HCT116 (cell line): ENCODE measurements around the gene CHERP.

GRCh38 chr19:16542359-16542767 is at the start of gene CHERP:
Gene CHERP, minus strand, starts transcription at chr19:16542437.
- RRBS = 1% methylated on average over 31 of the region's 60 CpGs

GRCh38 chr19:16543110-16543528 is 882 bp upstream of the CHERP start:
- RRBS = no CpG with 5 or more reads among the region's 9 CpGs

DNA sequence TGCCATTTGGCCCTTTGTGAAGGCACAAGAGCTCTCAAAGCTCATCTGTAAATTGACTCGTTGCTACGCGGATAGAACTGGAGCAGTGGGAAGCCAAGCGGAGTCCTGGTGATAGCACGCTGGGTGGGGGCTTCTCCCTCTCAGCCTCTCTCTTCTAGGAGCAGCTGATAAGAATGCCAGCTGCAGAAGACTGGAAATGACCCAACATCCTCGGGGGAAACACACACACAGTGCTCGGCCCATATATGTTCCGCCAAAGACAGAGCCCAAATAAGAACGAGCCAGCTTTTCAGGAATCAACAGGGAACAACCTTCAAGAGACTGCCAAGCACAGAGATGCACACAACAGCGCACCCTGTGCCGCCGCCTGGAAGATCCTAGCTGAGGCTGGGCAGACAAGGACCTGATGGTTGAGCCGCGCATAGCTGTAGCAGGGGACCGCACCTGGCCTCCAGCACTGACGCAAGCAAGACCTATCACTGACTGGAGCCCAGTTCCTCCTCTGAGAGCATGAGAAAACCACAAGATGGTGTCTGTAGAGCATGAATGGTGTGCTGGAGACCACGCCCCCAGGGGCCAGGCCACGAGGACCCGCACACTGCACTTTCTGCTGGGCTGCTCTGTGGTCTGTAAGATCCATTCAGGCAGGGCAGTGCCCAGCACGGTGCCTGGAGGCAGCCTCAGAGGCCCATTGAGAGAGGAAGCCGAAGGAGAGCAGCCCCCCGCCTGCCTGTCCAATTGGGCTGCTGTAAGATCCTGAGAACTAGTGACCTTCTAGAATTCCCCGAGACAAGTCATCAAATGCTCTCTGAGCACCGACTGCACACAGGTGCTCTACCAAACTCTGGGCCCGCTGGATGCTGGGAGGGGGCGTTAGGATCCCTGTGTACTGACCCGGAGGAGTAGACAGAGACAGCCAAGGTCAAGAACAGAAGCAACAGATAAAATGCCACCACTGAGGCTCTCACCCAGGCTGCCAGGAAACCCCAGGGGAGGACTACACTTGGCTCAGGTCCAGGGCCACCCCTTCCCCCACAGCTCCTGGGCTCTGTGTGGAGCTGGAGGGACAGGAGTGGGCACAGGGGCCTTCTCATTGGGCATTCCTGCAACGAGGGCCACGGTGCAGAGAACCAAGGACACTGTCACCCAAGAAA is 16.3 kb upstream of the SLC35E1 start:
- RRBS = no CpG with 5 or more reads among the region's 29 CpGs

- RRBS = no CpG with 5 or more reads among the region's 10 CpGs
These were observed 20.2 kb downstream of the MED26 start for GRCh38 chr19:16607786-16608141.

GRCh38 chr19:16626692-16627560 is 1.1 kb downstream of the MED26 start:
- RRBS = no CpG with 5 or more reads among the region's 30 CpGs

DNA sequence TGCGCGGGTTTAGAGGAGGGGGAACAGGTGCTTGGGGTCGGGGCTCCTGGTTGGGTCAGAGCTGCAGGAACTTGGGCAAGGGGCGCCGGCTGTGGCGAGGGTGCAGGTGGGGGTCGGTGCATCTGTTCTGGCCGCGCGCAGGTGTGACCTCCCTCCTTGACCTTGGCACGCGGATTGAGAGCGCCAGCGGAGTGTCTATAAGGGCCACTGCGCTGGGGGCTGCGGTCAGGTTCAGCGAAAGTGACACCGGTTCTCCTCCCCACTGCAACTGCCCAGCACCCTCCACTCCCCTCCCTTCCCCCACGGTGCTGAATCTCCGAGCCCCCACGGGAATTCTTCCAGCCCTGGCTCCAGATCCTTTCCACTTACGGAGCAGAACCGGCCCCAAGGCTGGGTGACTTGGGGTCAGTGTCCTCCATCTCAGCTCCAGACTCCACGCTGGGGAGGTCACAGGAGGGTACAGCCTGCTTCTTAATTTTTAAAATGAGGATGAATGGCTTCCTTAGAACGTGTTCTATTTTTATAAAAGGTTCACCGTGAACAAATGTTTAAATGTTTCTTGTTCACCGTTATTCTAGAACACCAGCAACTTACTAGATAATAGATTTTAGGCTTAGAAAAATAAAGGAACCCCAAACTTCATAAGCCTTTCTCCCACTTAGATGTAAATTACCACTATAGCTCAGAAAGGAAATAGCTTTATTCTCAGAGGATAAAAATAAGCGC is 797 bp downstream of the TMEM38A start:
- RRBS = no CpG with 5 or more reads among the region's 28 CpGs

- RRBS = no CpG with 5 or more reads among the region's 7 CpGs
These were observed 7.8 kb downstream of the SIN3B start for GRCh38 chr19:16836959-16837494.

- RRBS = 90% methylated on average over 5 of the region's 22 CpGs
These were observed 17.7 kb downstream of the SIN3B start for GRCh38 chr19:16846738-16847362.

DNA sequence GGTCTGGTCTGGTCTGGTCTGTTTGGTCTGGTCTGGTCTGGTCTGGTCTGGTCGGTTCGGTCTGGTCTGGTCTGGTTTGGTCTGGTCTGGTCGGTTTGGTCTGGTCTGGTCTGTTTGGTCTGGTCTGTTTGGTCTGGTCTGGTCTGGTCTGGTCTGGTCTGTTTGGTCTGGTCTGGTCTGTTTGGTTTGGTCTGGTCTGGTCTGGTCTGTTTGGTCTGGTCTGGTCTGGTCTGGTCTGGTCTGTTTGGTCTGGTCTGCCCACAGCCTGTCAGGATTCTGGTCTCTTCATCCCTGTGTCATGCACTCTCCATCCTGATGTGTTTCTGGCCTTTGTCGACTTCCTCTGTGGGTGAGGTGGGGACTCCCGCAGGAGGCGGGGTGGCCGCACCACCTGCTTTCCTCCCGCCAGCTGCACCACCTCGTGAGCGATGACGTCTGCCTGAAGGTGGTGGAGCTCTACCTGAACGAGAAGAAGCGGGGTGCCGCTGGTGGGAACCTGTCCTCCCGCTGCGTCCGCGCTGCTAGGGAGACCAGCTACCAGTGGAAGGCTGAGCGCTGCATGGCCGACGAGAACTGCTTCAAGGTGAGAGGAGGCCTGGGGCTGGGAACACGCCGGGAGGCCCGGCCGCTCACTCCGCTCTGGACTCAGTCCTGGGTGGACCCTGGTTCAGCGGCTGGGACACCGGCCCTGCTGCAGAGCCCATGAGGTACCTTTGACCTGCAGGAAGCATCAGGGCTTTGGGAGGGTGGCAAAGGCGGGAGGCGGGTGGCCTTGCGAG is 13.0 kb upstream of the F2RL3 start:
- RRBS = 95% methylated on average over 5 of the region's 31 CpGs

- RRBS = 93% methylated on average over 11 of the region's 66 CpGs
These were observed 1.4 kb downstream of the F2RL3 start for GRCh38 chr19:16889862-16890950.

DNA sequence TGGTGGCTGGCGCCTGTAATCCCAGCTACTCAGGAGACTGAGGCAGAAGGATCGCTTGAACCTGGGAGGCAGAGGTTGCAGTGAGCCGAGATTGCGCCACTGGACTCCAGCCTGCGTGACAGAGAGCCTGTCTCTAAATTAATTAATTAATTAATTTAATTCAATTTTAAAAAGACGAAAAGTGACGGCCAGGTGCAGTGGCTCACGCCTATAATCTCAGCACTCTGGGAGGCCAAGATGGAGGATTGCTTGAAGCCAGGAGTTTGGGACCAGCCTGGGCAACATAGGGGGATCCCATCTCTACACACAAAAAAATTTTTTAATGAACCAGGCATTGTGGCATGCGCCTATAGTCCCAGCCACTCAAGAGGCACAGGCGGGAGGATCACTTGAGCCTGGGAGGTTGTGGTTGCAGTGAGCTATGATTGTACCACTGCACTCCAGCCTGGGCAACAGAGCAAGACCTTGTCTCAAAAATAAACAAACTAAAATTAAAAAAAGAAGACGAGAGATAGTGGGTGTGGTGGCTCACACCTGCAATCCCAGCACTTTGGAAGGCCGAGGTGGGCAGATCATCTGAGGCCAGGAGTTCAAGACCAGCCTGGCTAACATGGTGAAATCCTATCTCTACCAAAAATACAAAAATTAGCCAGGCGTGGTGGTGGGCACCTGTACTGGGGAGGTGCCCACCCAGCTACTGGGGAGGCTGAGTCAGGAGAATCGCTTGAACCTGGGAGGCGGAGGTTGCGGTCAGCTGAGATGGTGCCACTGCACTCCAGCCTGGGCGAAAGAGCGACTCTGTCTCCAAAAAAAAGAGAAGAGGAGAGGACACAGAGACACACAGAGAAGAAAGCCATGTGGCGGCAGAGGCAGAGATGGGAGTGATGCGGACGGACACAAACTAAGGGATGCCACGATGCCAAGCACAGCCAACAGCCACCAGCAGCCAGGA is 2.4 kb downstream of the F2RL3 start:
- RRBS = no CpG with 5 or more reads among the region's 22 CpGs

GRCh38 chr19:17079080-17079545 is 3.5 kb downstream of the MYO9B start:
- RRBS = no CpG with 5 or more reads among the region's 12 CpGs

GRCh38 chr19:17090476-17091286 is 15.1 kb downstream of the MYO9B start:
- RRBS = no CpG with 5 or more reads among the region's 16 CpGs

- RRBS = no CpG with 5 or more reads among the region's 22 CpGs
These were observed 27.5 kb upstream of the USE1 start for GRCh38 chr19:17187450-17188214.

DNA sequence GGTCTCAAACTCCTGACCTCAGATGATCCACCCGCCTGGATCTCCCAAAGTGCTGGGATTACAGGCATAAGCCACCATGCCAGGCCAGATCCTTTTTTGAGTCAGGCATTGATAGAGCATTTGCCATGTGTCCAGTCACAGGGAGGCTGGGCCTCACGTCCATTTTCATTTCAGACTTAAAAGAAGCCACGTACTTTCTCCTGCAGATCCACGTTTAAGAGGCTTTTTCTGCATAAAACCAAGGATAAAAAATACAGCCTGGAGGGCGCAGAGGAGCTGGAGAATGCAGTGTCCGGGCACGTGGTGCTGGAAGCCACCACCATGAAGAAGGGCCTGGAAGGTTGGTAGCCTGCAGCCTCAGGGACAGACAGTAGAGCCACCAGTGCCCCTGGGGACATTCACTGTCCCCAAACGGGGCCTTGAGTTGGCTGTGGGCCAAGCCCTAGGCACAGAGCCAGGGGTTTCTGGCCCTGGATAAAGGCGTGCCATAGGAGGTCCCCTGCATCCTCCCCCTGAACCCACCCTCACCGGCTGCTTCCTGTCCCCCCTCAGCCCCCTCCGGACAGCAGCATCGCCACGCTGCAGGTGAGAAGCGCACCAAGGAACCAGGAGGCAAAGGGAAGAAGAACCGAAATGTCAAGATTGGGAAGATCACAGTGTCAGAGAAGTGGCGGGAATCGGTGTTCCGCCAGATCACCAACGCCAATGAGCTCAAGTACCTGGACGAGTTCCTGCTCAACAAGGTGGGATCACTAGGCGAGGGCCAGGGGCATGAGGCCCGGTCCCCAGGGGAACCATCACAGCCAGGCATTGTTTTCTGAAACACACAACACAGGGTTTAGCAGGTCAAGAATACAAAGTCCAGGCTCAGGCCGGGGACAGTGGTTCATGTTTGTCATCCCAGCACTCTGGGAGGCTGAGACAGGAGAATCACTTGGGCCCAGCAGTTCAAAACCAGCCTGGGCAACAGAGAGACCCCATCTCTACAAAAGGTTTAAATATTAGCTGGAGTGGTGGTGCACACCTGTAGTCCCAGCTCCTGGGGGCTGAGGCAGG is 14.7 kb upstream of the USE1 start:
- RRBS = no CpG with 5 or more reads among the region's 23 CpGs

GRCh38 chr19:17201657-17202393 is 13.3 kb upstream of the USE1 start:
- RRBS = no CpG with 5 or more reads among the region's 27 CpGs

DNA sequence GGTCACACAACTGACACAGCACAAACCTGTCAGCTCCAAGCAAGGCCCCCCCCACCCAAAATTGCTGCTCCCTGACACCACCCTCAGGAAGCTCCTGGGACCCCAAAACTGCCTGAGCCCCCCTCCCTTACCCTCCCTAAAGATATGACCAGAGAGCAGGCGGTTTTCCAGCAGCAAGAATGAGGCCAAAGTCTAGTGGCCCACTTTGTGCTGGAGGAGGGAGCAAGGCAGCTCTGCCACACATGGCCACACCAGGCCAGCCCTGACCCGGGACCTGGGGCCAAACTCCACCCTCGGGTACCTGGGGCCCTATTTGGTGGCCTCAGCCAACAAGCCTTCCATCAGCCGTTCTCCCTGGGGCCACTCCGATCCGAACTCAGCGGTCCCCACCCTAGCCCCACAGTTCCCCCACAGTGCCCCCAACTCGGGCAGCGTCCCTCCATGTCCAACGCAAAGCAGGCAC is 2.3 kb downstream of the NR2F6 start:
- RRBS = no CpG with 5 or more reads among the region's 10 CpGs

DNA sequence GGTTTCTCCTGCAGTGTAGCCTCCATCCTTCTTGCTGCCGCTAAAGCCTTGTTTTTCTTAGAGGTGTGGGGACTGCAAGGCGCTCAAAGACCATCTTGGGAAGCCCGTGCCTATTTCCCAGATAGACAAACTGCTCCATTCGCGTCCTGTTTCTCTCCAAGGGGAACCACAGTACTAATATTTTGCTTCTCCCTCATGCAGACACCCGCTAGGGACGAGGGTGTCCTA is 301 bp downstream of the BABAM1 start:
- RRBS = no CpG with 5 or more reads among the region's 7 CpGs

DNA sequence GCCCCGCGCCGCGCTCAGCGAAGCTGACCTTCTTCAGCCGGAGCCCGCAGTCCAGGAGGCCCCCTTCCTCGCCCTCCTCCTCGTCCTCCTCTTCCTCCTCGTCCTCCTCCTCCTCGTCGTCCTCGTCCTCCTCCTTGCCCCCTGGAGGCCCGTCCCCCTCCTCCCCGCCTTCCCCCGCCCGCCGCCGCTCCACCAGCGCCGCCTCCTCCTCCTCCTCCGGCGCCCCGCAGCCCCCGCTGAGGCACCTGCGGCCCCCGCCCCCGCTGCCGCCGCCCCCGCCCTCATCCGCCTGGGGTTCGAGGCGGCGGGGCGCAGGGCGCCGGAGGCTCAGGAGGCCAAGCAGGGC is 6.2 kb downstream of the ANO8 start:
- RRBS = 19% methylated on average over 7 of the region's 38 CpGs

- RRBS = no CpG with 5 or more reads among the region's 3 CpGs
These were observed 2.3 kb downstream of the ANO8 start for GRCh38 chr19:17332470-17332720.